Occipital lobe (tissue), 2 donors: ENCODE measurements around a stretch of chr2.

- RAMPAGE, long total RNA = no peak
Observed at GRCh38 chr2:238286520-238287068, 1.8 kb downstream of the PER2 start.

- RAMPAGE, long total RNA = no peak
Observed at GRCh38 chr2:238287069-238287317, 1.4 kb downstream of the PER2 start.

DNA sequence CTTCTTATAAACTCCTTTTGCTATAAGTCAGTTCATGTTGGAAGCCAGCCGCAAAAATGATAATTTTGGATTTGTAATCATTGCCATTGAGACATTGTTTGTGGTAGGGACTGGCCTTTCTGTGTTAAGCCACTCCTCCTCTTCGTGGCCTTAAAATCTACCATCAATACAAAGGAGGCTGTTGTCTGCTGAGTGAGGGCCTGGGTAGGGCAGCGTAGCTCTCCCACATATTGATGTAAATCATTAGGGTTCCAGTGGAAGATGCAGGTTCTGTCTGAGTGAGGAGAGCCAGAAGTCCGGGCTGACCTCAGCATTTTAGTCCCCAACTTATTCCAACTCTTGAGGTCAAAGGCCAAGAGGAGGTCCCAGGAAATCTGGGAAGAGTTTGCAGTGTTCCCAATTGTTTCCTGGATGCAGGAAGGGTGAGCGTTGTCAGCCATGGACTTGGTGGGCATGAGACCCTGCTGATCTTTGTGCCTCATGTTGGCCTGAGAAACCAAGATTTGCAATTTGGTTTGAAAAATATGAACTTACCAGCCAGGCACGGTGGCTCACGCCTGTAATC lies 12.2 kb upstream of the PER2 start:
- RAMPAGE, long total RNA = no peak

GRCh38 chr2:238332679-238333124 lies 12.4 kb downstream of the TRAF3IP1 start:
- RAMPAGE, long total RNA = no peak

GRCh38 chr2:238389806-238390319 lies 36.9 kb upstream of the ASB1 start:
- RAMPAGE, long total RNA = no peak

DNA sequence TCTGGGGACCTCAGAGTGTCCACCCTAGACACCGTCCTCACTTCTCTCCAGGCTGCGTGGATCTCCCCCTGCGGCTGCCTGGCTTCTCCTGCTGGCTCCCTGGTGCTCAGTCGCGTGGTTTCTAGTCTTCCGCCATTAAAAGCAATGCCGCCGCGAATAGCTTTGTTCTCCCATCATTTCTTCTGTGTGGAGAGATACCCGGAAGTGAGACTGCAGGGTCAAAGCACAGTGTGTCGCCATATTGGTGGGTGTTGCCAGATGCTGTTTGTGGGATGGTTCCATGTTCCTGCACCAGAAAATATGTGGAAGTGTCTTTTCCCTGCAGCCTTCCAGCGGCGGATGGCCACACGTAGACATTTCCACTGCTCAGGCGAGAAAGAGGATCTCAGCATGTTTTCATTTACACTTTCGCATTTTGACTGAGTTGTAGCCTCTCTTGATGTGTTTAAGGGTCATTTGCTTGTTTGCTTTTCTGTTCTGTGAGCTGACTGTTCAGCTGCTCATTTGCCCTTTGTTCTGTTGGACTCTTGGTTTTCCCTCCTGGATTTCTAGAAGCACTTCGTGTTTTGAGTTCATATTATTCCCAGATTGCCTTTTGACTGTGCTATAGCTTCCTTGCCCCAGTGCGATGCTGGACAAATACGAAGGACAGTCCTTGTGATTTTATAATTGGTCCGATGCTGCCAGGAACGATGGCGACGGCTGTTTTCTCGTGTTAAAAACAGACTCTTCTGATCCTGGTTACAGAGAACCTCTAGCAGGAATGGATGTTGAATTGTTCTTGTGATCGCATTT lies 22.8 kb upstream of the ASB1 start:
- RAMPAGE, long total RNA = no peak

DNA sequence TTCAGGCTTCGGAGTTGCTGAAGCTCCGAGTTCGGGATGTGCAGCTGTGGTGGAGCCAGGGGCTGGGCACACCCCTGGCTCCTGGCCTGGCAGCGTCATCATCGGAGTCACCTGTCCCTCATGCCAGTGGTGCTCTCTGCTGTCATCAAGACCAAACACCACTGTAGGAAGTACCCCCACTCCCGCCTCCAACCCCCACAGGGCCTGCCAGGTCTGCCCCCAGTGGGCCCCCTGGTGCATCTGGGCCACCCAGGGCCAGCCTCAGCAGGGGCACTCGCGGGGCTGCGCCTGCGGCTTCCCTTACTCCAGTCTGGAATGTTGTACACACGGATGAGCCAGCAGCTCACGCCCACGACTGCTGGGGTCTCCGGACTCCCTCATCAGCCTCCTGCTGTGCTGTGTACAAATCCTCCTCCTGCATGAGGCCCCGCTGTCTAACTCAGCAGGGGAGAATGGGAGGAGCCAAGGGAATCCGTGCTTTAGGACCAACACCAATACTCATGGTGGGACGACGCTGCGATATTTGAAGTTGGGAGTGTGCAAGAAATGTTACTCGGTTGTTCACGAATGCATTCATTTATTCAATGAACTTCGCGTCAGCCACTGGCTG lies 783 bp upstream of the ASB1 start:
- RAMPAGE, long total RNA = no peak

DNA sequence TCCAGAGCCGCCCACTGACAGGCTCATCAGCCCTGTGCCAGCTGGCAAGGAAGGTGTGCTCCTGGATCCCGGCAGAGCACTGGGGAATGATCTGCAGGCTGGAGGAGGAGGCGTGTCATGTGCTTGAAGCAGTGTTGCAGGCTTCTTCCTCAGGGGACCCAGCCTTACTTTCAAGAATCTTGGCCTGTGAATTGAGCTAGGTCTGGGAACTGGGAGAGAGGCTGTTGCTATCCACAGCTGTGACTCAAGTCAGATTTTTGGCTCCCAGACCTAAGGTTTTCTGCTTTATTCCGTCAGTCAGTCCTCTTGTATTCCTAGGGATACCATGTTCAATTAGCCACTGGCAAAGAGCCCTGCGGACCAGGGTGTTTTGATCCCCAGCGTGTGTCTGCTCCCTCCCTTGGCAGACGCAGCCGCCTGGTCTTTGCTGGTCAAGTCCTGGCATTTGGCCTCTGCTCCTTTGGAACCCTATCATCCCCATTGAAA lies 32.4 kb downstream of the ASB1 start:
- RAMPAGE, long total RNA = no peak

DNA sequence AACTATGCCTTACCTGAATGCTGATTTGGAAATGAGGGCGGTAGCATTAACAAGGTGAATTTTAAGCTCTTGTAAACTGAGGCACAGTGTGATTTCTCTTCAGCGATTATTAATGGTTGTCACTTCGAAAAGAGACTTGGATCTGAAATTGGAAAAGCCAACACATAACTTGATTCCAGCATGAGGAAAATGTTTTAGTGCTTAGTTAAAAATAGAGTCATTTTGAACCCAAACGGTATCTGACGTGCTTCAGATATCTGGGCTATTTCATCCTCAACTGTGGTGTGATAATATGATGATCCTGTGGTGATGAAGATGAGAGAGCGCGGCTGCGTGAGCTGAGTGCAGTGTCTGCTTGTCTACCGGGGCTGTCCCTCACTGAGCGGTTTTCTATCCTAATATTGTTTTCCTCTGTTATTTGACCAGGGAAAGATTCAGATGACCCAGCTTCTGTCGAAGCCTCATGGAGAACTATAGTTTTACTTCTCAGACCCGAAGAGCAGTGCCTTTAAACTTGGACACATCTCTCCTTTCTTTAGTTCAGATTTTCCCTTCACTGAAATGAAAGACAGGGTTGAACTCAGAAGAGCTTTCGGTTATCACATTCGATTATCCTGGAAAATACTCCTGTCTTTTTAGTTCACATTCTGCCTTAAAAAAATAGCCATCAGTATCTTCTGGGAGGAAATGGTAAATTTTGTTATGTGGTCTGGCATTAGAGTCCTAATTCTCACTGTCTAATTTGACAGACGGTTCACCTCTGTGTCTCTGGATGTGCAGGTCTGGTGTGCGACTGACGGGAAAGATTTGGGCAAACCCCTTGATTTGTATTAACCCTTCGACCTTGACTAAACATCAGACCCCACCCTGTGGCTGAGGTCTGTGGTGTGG lies 6.0 kb downstream of the TWIST2 start:
- RAMPAGE, long total RNA = no peak

GRCh38 chr2:239162033-239162684 lies 238.7 kb downstream of the HDAC4 start:
- RAMPAGE, long total RNA = no peak

- RAMPAGE, long total RNA = no peak
Observed at GRCh38 chr2:239195183-239196052, 205.4 kb downstream of the HDAC4 start.

DNA sequence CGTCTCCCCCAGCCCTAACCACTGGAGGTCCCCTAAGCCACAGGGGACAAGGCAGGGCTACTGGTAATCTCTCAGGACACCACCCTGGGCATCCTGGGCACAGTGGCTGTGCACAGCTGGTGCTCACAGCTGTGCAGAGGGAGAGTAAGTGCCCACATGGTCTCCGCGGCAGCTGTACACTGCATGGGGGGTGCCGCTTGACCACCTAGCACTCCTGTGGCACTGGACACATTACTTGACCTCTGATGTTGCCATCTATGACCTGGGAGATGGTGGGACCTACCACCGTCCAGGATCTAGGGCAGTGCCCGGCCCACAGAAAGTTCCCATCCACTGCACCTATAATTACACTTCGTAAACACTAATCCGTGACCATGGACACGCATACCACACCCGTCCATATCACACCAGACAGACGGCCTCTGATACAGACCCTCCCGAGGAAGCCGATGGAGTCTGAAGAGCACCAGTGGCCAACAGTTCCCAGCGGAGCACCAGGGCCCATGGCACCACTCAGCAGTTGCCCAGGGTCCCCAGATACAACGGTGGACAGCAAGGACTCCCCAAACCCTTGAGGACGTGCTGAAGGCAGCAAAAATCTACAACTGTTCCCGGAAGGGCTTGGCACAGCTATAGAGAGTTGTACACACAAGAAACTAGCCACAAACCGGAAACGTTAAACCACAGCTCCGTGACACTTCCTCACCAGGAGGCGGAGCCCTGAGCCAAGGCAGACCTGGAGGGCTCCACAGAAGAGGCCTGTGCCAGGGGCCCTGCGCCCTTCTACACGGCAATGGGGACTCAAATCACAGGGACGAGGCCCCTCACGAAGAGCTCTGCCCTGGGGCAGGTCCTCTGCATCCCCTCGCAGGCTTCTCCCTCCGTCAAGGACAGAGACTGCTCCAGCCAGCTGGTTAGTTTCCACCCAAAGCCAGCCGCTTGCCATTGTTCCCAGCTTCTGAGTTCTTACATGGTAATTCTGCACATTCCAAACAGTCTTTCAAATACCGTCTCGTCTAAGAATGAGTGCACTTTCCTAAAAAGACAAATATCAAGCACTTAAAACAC lies 133.6 kb downstream of the HDAC4 start:
- RAMPAGE, long total RNA = no peak

- RAMPAGE, long total RNA = no peak
Observed at GRCh38 chr2:239276254-239277586, 124.1 kb downstream of the HDAC4 start.

DNA sequence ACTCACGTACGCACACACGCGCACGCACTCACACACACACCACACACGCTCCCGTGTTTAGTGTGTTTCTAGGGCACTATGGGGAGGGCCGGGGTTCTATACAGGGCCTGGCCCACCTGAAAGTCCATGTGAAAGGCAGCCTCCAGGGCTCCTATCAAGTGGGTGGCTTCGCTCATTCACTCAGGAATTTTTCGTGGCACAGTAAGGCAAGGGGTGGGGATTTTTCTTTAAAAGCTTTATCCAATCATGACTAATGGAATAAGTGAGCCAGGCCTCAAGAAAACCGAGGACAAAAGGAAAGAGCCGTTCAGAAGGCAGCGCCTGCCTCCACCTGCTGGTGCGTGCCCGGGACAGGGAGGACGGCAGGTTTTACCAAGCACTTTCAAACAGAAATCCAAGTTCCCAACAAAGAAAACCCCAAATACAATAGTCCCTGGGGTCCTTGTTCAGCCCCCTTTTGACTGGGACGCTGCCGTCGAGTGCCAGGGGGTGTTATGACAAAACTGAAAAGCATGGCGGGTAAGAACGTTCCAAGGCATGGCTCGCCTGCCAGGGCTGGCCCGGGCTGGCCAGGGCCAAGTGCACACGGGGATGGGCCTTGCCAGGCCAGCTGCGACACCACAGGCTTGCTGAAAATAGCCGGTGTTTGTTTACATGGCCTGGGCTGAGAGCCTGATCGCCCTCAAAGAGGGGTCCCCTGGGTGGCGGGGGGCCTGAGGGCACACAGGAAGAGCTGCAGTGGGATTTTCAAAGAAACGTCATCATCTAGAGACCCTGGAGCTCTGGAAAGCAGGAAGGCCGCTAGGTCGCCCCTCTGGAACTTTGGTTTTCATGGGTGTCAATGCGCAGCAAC lies 109.9 kb downstream of the HDAC4 start:
- RAMPAGE, long total RNA = no peak

- RAMPAGE, long total RNA = no peak
Observed at GRCh38 chr2:239300007-239301089, 100.5 kb downstream of the HDAC4 start.

- RAMPAGE, long total RNA = no peak
Observed at GRCh38 chr2:239381562-239382289, 19.1 kb downstream of the HDAC4 start.

- RAMPAGE, long total RNA = no peak
Observed at GRCh38 chr2:239691245-239691737, 290.5 kb upstream of the HDAC4 start.

- RAMPAGE, long total RNA = no peak
Observed at GRCh38 chr2:239756629-239757294, 268.4 kb downstream of the NDUFA10 start.

- RAMPAGE, long total RNA = no peak
Observed at GRCh38 chr2:240052894-240053259, 22.6 kb upstream of the OR6B2 start.

- RAMPAGE, long total RNA = no peak
Observed at GRCh38 chr2:240135557-240136202, 425 bp downstream of the COPS9 start.